REH cell (cell line): ENCODE data around the gene DCPS.

- PRO-cap, result no peak
Observed at GRCh38 chr11:126162908-126163770, 48.3 kb downstream of the RPUSD4 start.

DNA sequence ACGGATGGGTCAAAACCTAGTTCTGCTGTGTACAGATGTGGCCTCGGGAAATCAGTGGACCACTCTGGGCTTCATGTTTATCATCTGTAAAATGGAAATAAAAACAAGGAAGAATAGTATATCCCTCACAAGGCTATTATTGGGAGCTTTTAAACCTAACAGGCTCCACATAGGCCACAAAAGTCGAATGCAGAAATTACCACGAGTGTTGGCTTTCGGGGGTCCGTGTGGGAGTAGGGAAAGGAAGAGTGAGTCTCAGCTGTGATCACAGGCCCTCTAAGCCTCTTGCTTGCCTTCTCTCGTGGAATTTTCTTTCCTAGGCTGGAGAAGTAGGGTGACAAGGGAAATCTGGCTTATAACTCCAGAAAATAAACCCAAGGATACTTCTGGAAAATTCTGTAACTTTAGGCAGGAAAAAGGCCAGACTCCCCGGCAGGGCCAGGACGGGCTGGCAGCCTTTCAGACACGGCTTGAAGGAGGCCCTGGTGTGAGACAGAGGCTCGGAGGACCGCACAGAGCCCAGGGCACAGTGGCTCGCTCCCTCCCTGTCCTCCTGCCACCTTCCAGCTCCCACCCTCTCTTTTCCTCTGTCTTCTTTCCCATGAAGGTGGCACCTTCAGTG, 19.2 kb downstream of the RPUSD4 start:
- PRO-cap, result no peak

DNA sequence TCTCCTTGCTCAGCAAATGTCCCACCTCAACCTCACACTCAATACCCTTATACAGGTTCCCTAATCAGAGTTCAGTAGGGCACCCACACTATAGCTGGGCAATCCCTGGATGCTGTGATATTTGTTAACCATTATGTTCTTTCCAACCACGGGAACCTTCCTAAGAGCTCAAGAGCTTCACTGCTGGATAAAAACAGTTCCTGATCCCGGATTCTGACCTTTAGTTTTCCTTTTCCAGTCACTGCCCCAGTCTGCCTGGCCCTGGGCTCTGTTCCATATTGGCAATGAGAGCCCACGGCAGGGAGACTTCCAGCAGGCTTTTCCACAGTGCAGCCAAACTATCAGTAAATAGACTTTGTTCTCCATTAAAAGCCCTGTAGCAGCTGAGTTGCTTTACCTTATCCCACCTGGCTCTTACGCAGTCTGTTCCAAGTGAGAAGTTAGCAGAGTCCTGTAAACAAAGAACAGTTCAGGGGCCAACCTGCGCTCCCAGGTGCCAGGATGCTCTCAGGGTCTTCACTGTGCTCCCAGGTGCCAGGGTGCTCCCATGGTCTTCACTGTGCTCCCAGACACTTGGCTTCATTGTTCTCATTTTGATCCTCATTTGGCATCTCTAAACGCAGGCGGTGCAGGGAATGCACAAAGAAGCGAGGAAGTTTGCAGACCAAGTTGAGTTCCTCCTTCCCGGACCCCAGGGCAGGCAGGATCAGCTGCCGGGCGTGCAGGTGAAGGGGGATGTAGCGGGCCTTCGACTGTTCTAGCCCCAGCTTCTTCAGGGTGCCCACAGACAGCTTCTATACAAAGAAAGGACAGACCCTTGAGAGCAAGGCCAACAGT, 8.4 kb downstream of the RPUSD4 start:
- PRO-cap, result no peak

DNA sequence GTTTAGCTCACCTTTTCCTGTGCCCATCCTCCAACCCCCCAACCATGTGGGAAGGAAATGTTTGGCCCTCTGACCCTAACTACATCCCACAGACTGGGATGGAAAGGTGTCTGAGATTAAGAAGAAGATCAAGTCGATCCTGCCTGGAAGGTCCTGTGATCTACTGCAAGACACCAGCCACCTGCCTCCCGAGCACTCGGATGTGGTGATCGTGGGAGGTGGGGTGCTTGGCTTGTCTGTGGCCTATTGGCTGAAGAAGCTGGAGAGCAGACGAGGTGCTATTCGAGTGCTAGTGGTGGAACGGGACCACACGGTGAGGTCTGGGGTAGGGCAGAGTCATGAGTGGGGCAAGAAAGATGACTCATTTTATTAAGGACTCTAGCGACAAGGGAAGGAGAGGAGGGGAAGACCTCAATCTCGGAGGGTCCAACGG, 2.4 kb downstream of the FOXRED1 start:
- PRO-cap, result no peak

DNA sequence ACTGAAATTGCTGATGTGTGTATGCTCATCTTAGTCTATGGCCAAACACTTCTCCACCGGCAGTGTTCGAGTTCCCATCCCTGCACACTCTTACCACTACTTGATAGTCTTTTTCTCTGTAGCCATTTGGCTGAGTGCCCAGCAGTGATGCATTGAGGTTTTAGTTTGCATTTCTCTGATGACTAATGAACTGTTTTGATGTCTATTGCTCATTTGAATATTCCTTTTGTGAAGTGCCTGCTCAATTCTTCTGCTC, 1.9 kb downstream of the TIRAP start:
- PRO-cap, result no peak

DNA sequence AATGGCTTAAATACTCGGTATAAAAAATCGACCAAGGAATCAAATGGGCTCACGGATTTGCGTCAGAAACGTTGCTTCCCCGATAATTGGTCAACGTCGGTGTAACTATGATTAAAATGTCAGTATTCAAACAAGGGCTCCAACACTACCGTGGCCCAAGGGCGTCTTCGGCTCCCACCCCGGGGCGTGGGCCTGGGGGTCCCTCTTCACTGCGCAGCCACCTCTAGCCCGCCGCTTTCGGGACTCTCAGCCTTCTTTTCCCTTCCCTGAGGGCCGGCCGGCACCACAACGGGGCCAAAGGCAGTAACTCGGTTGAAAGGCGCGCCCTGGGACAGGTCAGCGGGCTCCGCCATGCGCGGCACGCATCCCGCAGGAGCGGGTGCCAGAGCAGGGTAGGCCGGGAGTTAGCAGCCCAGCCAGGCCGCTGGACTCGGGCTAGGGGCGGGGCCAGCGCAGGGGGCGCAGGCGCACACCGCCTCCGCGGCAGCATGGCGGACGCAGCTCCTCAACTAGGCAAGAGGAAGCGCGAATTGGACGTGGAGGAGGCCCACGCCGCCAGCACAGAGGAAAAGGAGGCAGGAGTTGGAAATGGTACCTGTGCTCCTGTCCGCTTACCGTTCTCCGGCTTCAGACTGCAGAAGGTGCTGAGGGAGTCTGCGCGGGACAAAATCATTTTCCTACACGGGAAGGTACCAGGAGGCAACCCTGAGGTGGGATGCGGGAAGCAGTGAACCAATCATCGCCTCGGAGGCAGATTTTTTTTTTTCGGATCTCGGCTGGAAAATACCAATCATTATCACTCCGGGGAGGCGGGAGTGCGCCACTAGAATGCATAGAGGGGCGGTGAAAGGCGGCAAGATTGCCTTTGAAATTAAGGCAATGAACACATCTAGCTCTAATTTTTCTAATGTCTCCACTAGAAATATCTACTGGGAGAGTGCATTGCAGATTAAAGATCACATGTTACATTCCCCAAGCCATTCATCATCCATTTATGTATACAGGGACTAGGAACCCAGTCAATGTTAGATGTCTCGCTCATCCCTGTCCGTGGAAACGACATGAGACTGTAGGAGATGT, at the start of gene DCPS:
TSS of gene DCPS (plus strand) at position 468 of the 1,080 bp plus-strand sequence.
- PRO-cap, result bidirectional peak, plus-strand start at position 516 of the sequence, minus-strand start at position 406 of the sequence; bidirectional peak, plus-strand start at position 823 of the sequence, minus-strand start at position 733 of the sequence

- PRO-cap, result unidirectional peak, minus-strand start at chr11:126336758
Observed at GRCh38 chr11:126336478-126337063, 18.9 kb upstream of the ST3GAL4 start.

- PRO-cap, result no peak
Observed at GRCh38 chr11:126339554-126339750, 16.0 kb upstream of the ST3GAL4 start.

GRCh38 chr11:126339751-126340417, 15.6 kb upstream of the ST3GAL4 start:
- PRO-cap, result no peak

GRCh38 chr11:126415131-126415579, 59.7 kb downstream of the ST3GAL4 start:
- PRO-cap, result no peak

GRCh38 chr11:126631230-126631566, 275.7 kb downstream of the ST3GAL4 start:
- PRO-cap, result no peak

GRCh38 chr11:126655568-126656404, 300.3 kb downstream of the ST3GAL4 start:
- PRO-cap, result no peak

DNA sequence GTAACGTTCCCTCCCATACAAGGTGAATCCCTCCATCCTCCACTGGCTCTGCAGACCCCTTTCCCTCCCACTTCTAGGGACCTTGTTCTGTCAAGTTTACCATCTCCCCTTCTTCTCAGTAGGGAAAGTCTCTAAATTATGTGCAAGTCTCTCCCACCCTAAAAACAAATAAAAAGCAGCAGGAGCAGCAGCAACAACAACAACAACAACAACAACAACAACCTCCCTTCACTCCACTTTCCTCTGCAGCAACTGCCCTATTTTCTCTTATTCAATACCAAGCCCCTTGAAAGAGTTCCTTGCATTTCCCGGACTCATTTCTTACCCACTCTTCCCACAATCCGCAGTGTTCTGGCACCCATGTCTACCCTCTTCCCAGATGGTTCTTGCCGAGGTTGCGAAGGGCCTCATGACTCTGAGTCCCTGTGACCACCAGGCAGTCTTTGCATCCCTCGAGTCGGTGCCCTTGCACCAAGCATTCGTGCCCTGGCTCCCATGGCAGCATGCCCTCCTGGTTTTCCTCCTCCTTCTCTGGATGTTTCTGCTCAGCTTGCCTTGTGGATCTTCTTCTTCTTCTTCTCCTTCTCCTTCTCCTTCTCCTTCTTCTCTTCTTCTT, 77.9 kb downstream of the KIRREL3 start:
- PRO-cap, result no peak

- PRO-cap, result no peak
Observed at GRCh38 chr11:127362828-127363395, 362.3 kb upstream of the KIRREL3 start.

DNA sequence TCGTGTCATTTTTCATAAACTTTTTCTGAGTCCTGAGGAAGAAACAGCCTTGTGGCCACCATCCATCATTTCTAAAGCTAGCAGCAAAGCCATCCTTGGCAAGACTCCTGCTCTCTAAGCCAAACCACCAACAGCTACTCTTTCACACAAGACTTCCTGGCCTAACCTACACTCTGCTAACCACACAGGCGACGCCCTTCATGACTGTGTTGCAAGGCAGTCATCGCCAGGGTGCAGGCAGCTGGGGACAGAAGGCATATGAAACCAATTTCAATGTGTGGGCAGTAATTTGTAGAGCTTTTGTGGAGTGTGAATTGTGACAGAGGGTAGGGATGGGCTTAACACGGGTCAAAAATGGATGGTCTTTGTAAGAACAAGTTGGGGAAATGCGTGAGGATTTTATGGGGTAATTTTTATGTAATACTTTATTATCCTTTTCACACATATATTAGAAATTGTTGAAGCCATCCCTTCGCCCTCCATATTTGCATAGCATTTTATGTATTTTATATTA, 547.6 kb downstream of the ETS1 start:
- PRO-cap, result unidirectional peak, minus-strand start at position 73 of the sequence; unidirectional peak, minus-strand start at position 106 of the sequence

- PRO-cap, result no peak
Observed at GRCh38 chr11:128299028-128299880, 288.1 kb downstream of the ETS1 start.

- PRO-cap, result no peak
Observed at GRCh38 chr11:128328740-128329721, 258.3 kb downstream of the ETS1 start.

DNA sequence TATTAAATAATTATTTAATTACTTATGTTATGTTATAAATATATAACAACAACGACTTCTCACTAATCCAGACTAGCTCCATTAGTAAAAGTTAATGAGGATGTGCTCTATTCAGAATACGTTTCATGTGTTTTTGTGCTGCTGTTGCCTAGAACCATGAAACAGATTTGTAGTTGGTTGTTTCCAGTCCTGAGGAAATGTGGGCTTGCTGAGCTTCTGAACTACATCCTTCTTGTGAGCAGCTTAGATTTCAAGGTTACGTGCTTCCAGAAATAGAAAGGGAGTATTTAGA, 169.9 kb downstream of the ETS1 start:
- PRO-cap, result no peak

GRCh38 chr11:128451367-128452175, 135.8 kb downstream of the ETS1 start:
- PRO-cap, result no peak

DNA sequence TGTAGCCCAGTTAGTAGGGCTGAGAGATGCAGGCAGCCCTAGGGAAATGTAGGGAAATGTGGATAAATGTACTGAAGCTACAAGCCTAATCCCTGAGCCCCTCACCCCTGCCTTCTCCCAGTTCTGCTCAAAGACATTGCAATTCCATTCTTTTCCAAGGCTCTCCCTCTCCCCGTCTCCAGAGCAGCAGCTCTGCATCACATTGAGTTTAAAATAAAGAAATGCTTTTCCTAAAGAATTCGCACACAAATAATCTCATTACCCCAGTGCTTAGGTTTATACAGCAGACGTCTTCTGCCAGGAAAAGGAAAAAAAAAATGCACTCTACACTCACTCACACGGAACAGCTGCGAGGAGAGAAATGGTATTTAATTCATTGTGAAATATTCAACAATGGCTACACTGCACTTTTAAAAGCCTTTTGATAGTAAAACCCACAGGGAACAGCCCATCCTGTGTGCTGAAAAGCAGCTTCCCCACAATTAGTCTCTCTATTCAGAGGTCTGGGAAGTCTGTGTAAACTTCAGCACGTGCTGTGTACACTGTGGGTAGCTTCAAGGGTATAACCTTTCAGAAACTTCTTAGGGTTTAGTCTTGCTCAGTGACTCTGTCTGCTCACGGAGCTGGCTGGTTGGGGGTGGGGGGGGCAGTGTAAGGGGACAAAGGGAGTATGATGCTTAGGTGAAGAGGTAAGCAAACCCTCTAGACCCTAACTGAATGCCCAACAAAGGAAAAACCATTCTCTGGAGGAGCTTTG, 42.8 kb downstream of the ETS1 start:
- PRO-cap, result unidirectional peak, plus-strand start at position 494 of the sequence